Placental epithelial cell (primary cell): Measurements from ENCODE around the gene YIF1A.

DNA sequence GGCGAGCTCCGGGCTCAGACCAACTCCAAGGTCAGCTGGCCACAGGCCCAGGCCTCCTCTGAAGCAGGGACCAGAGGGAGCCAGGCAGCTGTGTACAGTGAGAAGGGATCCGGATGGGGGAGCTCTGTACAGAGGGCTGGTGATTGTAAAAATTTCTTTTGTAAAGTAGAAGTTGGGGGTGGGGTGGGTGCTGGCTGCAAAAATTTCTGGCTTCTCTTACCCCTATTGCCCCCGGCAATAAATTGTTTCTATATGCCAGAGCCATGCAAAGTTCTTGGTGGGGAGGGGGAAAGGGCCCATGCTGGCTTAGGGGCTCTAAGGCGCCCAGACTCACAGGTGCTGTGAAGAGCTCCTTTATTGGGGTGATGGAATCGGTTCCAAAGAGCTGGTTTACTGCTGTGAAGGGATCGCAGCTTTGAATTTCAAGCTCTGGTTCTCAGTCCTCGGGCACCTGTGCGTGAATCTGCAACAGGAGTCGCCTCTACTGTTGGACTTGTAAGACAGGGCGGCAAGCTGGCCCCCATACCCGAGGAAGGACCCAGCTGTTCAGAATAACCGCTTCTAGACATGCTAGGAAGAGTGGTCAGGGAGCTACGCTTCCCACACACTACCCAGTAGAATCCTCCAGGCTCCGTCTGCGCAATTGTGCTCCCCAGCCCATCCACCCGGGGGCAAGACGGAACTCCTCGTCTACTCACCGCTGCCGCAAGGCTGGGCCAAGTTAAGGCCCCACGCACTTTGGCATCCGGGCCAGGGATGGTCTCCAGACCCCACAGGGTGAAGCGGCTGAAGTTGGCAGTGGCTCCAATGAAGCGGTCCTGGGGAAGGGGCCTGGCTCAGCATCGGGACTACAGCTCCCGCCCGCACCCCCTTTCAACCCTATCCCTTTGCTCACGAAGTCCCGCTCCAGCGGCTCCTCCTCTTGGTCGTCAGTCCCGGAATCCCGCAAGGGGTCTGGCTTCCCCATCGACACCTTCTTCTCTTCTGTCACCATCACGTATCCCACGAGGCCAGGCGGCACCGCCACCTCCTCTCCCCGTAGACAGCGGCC is 926 bp downstream of the RNASEH2C start:
- CAGE, long polyA plus RNA = no peak

DNA sequence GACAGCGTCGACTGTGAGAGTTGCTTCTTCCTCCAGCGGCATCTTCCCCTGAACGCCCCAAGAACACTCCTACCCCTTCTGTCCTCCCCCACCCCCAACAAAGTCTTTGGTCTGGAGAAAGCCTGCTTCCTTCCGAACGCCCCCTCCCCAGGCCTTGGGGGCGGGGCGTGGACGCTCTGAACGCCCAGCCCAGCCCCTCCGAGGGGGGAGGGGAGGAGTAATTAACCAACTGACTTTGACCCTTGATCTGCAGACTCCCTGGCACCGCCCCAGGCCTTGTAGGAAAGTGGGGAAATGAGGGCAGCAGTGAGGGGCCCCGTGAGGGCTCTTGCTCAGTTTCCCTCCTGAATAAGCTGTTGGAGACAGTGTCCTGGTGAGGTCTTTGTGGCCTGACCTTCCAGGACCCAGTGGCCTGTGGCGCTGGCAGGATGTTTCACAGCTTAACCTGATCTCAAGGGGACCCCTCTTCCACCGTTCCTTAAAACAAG is 1.5 kb downstream of the OVOL1 start:
- CAGE, long polyA plus RNA = no peak

DNA sequence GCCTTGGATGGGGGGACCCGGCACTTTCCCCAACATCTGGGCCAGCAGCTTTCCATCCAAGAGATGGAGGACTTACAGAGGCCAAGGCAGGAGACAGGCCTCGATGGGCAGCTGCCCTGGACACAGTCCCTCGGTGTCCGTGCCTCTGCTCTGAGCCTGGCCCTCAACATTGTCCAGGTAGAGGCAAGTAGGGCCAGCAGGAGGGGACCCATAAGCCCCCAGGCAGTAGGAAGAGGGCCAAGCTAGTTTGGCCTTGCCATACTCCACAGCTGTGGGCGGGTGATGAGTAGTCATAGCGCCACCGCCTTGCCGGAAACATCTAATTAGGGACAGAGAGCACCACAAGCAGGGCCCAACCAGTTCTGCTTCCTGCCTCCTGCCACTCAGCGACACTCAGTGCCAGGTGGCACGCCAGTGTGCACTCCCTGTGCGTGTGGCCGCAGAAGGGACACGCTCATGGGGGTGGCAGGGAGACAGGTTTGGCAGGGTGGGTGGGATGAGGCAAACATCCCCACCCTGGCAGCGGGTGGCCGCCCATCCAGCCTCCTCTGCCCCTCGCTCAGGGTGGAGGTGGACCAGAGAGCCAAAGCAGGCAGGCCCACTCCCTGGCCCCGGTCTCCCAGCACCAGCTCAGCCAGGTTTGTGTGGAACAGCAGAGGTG is 4.8 kb downstream of the OVOL1 start:
- CAGE, long polyA plus RNA = no peak

DNA sequence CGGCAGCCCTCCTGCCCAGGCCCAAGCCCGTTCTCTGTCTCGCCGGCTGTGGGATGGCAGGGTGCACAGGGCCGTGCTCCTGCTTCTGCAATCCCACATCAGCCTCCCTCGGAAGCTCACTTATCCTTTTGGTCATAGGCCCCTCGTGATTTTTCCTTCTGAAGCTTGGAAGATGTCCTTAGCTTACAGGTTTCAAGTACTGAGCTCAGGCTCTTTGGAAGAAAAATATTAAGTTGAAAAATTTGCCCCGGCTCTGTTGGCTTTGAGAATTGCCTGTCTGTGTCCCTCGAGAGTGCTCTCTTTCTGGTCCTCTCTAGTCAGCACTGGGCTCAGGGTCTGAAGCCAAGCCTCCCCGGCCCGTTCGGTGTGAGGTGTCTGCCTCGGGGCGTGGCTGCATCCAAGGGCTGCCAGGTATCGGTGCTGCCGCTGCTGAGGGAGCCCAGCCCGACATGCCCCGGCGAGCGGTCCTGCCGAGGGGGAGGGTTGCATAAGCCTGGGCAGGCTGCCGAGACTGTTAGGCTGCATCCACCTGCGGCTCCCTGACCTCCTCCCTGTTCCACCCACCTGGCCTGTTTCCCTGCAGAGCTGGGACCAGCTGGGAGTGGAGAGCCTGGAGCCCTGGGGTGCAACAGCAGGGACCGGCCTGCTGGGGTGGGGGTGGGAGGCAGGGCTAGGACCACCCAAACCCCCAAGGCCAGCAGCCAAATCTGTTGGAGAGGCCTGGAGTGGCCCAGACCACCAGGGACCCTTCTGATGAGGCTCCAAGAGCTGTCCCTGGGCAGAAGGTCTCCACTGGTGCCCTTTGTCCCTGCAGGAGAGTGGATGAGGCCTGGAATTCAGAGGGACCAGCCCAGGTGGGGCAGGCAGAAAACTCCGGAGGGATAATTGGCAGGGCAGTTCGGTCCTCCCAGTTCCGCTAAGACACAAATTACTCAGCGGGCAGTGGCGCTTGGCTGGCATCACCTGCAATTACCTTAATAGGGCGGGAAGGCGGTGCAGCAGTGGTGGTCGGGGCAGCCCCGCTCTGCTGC is 6.3 kb downstream of the OVOL1 start:
- CAGE, long polyA plus RNA = no peak

DNA sequence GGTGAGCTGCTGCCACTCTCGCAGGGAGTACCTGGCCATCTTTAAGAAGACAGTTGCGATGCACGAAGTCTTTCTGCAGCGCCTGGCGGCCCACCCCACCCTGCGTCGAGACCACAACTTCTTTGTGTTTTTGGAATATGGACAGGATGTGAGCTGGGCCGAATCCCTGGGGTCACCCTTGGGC is 7.7 kb downstream of the CFL1 start:
- CAGE, long polyA plus RNA = no peak

DNA sequence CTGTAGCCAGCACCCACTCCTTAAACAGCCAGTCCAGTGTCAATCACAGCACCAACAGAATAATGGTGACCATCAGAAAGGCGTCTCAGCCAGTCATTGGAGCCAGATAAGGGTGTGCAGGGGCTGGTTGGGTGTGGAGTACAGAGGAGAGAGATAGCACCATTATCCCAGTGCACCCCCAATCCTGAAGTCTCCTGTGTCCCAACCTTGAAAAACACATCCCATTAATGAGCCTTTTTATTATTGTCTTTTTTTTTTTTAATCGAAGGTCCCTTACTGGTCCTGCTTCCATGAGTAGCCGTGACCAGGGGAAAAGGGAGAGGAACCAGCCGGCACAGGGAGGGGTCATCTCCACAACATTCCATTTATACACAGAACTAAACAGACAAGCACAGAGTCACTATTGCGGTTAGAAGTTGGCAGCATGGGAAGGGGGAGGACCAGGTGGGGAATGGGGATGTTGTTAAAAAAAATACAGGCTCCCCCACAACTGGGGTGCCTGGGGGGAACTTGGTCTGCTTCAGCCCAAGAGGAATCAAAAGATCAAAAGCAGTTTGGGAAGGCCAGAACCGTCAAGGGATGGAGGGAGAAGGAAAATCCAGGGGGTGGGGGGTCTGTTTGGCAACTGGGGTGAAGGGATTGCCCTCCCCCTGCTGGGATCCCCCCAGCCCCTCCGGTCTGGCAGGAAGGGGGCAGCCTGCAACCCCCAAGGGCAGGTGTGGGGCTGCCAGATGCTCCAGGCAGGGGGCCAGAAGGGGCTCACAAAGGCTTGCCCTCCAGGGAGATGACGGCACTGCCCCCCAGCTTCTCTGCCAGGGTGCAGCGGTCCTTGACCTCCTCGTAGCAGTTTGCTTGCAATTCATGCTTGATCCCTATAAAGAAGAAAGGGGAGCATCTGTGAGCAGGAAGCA is 3.1 kb downstream of the CFL1 start:
- CAGE, long polyA plus RNA = no peak

DNA sequence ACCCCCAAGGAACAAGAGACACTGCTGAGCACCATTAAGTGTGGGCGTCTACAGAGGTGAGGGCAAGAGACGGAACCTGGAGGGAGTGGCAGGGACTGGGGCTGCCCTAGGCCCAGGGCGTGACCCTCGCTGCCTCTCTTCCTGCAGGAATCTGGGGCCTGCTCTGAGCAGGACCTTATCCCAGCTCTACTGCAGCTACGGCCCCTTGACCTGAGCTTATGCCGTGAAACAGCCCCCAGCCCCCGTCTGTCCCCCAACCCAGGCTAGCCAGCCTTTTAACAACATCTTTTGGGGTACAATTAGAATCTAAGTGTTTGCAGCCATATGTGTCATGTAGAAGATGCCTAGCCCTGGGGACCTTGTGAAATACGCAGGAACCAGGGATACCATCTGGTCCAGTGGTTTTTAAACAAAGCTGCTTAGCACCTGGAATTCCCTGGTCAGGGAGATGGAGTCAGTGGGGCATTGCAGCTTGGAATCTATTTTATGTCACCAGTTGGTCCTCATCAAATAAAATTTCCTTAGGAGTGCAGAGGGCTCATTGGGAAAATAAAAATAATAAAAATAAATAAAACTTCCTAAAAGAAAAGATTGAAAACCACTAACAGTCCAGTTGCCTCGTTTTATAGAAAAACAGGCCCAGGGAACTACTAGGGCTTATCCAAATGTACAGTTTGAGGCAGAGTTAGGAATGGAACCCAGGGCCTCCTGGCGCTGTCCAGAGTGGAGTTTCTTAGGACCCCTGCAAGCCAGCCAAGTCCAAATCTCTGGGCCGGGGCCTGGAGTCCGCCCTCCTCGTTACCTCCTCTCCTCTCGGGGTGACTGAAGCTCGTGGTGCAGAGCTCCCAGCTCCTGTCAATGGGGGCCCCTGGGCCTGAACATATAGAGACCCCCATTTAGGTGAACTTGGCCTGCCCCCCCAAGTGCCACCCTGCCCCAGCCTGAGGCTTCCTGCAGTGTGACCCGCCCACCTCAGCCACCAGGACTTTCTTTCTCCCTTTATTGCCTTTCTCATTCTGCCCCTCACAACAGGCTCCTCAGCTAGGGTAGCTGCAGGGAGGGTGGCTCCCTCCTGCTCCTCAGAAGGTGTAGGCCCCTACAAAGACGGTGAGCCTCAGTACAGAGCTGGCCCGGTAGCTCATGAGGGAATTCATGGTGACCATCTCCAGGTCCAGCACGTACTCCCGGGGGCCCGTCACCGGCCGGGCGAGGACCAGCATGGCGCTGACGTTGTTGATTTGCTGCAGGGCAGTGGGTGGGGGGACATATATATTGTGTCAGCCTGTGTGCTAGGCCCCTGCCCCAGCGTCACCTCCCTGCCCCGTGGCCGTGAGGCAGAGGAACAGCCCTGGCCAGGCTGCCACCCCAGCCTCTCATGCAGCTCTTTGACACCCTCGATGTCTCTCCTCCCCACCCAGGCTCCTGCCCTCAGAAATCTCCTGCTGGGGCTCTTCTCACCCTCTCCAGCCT is 6.1 kb downstream of the MUS81 start:
- CAGE, long polyA plus RNA = no peak

DNA sequence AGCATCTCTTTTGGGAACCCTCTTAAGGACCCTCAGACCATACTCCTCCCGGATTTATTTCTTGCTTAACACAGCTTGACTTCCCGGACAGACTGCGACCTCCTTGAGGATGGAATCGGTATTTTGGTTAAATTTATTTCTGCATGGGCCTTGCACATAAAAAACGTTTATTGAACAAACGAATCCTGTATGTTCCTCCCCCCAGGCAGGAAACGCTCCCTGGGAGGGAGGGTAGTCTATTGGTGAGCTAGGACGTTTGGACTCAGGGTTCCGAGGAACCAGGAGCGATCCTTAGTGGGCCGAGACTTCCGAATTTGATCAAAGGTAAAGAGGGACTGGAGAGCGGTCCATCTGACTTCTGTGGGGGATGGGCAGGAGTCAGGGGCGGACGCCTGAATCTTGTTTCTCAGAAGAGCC is 503 bp upstream of the CCDC85B start:
- CAGE, long polyA plus RNA = no peak

DNA sequence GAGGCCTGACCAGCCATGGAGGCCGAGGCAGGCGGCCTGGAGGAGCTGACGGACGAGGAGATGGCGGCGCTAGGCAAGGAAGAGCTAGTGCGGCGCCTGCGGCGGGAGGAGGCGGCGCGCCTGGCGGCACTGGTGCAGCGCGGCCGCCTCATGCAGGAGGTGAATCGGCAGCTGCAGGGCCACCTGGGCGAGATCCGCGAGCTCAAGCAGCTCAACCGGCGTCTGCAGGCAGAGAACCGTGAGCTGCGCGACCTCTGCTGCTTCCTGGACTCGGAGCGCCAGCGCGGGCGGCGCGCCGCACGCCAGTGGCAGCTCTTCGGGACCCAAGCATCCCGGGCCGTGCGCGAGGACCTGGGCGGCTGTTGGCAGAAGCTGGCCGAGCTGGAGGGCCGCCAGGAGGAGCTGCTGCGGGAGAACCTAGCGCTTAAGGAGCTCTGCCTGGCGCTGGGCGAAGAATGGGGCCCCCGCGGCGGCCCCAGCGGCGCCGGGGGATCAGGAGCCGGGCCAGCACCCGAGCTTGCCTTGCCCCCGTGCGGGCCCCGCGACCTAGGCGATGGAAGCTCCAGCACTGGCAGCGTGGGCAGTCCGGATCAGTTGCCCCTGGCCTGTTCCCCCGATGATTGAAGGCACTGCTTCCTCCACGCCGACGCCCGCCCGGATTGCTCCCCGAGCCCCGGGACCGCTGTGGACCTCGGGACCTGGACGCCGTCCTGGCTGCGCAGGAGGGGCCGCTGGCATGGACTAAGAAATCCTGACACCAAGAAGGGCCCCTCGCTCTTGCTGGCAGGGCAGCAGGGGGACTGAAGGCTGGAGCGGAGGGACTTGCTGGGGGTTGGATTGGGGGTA is 519 bp downstream of the CCDC85B start:
- CAGE, long polyA plus RNA = no peak

DNA sequence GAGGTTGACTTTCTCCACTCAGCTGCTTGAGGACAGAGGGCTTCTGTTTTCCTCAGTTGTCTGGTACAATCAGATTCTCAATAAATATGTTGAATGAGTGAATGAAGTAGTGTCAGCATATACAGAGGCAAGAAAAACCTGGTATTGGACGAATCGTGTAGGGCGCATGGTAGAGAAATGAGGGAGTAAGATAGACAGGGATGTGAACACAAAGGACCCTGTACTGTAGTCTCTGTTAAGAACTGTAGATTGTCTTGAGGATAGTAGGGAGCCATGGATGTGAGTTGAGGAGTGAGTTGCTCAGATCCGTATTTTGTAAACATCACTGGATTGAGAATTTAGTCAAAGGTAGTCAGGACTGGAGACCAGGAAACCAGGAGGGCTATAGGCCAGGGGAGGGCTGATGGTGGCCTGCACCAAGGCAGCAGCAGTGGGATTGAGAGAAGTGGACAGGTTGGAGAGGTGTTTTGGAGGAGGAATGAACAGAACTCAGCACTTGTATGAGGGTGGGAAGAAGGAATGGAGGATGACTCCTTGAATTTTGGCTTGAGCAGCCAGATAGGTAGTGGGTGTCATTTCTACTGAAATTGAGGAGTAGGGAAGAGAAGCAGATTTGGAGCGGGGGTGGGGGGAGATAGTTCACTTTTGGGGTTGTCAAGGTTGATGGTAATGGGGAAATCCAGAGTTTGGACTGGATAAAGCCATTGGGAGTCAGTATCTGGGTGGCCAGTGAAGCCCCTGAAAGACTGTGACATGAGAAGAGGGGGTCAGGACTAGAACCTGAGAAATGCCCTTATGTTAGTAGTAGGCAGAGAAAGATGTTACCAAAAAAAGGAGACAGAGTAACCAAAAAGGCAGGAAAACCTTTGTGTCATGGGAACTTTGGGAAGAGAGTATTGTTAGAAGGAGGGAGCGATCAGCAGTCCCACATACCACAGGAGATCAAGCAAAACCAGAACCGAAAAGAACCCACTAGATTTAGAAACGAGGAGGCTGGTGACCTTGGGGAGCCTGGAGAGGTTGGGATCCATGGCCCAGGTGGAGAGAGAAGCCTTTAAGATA is 1.2 kb downstream of the SART1 start:
- CAGE, long polyA plus RNA = no peak

- CAGE, long polyA plus RNA = no peak
Observed at GRCh38 chr11:65965532-65966747, 4.4 kb downstream of the SART1 start.

GRCh38 chr11:65999937-66000719 is 1.8 kb downstream of the EIF1AD start:
- CAGE, long polyA plus RNA = no peak

DNA sequence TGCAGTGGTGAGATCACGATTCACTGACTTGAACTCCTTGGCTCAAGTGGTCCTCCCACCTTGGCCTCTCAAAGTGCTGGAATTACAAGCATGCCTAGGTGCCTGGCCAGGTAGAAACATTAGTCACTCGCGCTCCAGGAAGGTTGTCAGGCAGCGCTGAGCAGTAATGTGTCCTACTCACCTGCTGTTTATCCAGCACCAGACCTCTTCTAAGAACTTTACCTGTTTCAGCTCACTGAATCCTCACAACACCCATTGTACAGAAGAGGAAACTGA is 504 bp upstream of the CST6 start:
- CAGE, long polyA plus RNA = no peak

GRCh38 chr11:66071496-66072085 is 1.5 kb downstream of the PACS1 start:
- CAGE, long polyA plus RNA = no peak

DNA sequence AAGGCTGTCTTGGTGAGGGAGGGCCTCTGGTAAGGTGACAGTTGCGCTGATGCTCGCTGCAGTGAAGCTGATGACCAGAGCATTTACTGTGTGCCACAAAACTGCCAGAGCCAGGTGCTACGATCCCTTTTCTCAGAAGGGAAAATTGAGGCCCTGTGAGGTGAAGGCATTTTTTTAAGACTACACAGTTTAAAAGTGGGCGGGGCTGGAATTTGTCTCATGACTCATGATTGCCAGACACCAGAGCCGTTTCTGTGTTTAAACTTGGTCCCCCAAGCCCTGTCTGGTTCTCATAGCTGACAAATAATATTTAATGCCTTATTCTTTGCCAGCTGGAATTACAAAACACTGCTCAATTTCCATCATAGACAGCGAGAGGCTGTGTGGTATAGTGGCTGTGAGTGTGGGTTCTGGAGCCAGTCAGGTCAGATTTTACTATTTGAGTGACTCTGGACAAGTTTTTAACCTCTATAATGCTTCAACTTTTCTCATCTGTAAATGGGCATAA is 10.4 kb downstream of the PACS1 start:
- CAGE, long polyA plus RNA = no peak

DNA sequence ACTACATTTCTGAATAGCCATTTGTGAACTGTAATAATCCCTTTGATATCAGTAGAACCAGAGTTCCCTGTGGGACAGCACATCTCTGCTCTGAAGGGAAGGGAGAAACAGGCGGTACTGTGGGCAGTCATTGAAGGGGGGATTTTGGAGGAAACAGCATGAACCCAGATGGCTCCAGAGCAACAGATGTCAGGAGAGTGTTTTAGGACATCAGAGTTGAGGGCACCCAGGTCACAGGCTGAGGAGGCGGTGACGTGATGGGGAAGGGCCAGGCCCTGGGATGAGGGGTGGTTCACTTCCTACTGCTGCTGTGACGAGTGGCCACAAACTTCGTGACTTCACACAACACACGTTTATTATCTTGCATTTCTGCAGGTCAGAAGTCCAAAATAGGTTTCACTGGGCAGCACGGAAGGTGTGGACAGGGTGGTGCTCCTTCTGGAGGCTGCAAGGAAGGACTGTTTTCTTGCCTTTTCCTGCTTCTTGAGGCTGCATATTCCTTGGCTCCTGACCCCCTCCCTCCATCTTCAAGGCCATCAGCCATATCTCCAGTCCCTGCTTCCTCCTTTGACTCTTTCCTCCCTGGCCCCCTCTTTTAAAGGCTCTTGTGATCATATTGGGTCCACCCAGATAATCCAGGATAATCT is 66.7 kb upstream of the KLC2 start:
- CAGE, long polyA plus RNA = no peak

GRCh38 chr11:66220165-66220873 is 37.2 kb upstream of the KLC2 start:
- CAGE, long polyA plus RNA = no peak

DNA sequence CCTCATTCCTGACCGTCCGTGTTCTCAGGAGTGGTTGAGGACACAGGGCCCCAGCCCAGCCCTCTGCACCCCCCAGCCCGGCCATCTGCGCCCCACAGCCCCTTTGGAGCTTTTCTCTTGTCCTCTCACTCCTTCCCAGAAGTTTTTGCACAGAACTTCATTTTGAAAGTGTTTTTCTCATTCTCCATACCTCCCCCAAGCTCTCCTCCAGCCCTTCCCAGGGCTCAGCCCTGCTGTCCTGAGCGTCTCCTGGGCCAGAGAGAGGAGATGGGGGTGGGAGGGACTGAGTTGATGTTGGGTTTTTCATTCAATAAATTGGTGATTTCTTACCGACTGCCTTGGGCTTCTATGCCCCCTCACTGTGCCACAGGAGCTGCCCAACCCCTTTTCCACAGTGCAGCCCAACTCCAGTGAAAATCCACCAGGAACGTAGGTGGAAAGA is 13.1 kb upstream of the KLC2 start:
- CAGE, long polyA plus RNA = no peak

DNA sequence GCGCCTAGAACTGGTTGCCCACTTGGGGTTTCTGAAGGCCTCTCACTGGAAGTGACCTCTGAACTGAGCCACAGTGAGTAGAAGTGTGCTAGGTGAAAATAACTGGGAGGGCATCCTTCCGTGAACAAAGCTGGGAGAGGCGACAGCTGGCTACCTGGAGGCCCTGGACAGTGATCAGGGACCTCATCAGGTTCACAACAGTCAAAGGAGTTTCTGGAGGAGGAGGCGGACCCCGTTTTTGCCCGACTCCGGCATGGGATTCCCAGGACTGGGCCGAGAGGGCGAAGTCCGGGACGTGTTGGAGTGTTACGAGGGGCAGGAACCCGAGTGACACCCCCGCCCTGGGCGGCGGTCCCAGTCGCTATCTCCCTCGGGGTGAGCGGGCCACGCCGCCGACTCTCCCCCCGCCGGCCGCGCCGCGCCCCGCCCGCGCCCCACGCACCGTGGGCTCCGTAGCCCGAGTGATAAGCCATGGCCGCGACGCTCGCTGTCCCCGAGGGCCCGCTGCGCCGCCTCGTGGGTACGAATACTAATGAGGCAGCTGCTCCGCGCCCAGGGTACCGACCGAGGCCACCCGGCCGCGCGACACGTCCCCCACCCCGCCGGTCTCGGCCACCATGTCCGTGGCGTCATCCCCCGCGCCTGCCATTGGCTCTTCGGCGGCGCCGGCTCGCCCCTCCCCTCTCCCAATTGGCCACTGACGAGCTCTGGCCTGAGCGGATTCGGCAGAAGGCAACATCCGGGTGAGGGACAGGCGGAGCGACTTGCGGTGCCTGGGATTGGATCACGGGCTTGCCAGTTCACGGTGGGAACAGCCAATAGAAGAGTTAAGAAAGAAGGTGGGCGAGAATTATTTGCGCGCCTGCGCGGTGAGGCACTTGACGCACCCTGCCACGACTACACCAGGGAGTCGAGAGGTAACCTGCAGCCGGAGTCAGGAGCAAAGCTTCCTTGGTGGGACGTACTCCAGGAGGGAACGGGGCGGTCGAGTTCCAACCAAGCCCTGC is at the start of gene YIF1A:
Gene YIF1A (minus strand): TSS at position 631 of the 1,007 bp plus-strand sequence.
- CAGE, long polyA plus RNA = no peak

DNA sequence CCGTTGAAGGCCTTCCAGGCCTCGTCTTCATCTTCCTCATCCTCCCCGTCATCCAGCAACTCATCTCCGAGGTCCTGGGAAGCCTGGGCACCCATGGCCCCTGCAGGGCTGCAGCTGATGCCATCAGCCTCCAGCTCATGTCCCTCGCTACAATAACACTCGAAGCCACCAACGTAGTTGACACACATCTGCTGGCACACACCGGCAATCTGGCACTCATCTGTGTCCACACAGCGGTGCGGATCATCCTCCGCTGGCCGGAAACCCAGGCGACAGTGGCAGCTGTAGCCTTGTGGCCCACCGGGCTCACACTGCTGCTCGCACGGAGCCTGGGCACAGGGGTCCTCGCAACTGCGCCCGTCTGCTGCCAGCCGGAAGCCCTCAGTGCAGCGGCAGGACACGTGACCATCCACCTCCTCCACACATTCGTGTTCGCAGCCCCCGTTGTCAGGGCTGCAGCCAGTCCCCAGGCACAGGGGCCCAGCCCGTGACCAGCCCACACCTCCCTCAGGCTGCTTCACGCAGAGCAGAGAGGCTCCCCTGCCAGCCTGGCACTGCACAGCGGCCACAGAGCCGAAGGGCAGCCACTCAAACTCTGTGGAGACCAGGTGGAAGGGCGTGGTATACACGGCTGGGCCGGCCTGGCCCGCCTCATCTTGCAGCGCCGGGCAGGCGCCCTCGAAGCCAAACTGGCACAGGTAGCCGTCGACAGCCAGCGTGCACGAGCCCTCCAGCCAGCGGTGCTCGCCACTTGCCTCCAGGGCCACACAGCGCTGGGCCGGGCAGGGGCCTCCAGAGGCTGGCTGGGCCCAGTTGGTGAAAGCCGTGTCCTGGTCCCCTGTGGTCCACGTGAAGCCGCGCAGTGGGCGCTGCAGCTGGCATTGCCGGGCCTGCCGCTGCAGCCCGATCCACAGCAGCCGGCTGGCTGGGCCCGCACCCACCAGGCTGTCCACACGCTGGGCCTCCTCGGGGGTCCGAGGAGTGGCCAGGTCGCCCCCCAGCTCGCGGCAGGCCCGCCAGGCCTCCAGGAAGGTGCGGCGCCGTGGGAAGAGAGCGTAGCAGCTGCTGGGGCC is 640 bp downstream of the CD248 start:
- CAGE, long polyA plus RNA = no peak